GM19239 (cell line): ENCODE data around the gene TRAP1.

GRCh38 chr16:3027856-3028596 is 4.2 kb downstream of the THOC6 start:
- RRBS, result no CpG with 5 or more reads among the region's 57 CpGs

- RRBS, result no CpG with 5 or more reads among the region's 18 CpGs
These were observed 3.8 kb downstream of the IL32 start for GRCh38 chr16:3069133-3069788.

GRCh38 chr16:3070441-3070787 is 5.0 kb downstream of the IL32 start:
- RRBS, result no CpG with 5 or more reads among the region's 5 CpGs

DNA sequence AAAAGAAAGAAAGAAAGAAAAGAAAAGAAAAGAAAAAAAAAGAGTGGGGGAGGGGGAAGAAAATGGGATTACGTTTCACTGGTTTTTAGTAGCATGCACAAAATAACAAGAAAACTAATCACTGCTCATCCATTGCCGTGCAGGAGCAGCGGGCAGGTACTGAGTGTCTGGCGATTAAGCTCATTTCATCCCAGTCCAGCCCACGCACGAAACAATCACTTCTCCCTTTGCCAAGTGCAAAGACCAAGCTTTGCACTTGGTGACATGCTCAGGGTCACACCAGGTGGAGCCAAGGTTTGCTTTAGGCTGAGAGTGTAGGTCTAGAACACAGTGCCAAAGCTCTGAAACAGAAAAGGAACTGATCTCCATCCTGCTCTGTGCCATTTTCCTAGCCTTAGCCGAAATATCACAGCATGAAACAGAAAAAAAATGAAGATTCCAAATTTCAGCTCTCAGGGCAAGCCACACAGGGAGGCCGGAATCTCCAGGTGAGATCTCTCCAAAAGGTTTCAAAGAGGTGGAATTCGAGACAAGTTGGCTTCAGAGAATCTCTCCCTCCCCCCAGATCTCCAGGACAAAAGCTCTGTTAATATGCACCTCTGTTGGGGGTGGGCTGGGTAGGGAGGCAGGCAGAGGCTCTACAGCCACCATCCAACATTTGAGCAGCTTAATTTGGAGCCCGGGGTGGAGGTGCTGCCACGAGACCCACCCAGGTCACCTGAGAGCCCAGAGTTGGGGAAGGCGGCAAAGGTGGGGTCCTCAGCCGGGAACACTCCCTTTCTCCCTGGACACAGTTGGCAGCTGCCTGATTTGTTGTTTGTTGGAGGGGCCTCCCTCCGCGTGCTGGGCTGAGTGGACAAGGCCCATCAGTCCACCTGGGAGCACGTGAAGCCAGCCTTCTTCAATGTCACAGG is 778 bp downstream of the ZSCAN10 start:
- RRBS, result 63% methylated on average over 4 of the region's 16 CpGs

GRCh38 chr16:3289114-3290429 is 6.3 kb downstream of the ZNF263 start:
- RRBS, result no CpG with 5 or more reads among the region's 27 CpGs

DNA sequence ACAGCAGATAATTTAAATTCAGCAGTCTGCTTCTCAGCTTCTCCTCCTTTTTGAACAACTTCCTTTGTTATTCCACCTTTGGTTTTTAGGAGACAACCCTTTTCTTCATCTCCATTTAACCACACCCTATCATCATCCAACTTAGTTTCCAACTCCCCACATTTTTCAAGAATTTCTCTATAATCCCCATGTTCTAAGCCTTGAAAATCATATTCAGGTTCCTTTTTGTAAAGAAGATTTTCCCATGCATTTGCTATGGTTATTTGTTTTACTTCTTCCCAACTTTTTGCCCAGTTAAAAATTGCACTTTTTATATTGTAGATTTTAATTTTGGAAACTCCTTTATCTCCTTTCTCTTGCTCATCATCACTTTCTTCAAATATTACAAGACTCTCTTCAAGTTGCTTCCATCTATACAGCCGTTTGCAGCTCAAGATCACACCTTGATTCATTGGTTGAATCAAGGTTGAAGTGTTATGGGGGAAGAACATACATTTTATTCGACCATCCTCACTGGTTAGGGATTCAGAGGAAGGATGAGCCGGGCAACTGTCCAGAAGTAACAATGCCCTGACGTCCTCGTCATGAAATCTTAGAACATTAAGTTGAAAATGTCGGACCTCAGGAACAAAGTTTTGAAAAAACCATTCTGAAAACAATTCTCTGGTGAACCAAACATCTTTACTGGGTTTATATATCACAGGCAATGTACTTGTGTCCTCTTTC is 5.9 kb downstream of the TIGD7 start:
- RRBS, result no CpG with 5 or more reads among the region's 6 CpGs

DNA sequence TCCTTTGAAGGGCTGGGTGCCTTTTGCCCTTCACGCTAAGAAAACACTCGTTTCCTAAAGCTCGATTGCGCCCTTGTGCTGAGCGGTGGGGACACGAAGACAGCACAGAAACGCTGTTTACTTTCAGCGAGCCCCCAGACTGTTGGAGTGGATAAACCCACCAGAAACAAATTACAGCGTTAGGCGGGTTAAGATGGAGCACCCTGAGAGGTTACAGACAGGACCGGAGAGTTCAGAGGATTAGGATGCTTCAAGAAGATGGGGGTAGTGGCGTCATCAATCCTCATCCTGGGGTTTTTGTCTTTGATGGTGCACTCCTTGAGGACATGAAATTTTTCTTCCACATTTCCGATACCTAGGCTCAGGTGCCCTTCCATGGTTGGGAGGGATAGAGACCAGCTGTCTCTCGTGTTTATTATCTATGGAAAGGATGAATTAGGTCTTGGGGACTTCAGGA is 9.7 kb downstream of the OR2C1 start:
- RRBS, result no CpG with 5 or more reads among the region's 14 CpGs

- RRBS, result no CpG with 5 or more reads among the region's 10 CpGs
These were observed 15.5 kb downstream of the NAA60 start for GRCh38 chr16:3458944-3459477.

DNA sequence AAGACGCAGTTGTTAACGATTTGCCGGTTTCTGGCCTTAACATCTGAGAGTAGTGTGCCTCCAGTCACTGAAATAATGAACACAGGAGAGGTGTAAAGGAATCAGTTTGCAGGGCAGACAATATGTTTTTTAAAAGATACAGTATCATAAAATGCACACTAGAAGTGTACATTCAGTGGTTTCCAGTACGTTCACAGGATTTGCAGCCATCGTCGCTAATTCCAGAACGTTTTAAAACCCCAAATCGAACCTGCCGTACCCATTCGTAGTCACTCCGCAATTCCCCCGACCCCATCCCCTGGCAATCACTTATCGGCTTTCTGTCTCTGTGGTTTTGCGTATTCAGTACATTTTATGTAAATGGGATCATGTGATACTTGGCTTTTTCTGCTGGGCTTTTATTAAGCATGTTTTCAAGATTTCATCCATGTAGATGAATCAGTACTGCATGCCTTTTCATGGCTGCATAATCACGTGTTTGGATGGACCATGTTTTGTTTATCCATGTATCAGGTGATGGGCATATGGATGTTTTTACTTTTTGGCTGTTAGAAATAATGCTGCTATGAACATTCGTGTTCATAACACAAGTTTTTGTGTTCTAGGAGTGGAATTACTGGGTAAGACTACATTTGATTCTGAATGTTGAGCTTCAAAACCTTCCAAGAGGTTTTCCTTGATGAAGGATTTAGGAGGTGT is 1.6 kb upstream of the SLX4 start:
- RRBS, result no CpG with 5 or more reads among the region's 16 CpGs

- RRBS, result no CpG with 5 or more reads among the region's 1 CpG
These were observed 15.0 kb upstream of the SLX4 start for GRCh38 chr16:3626343-3626817.

GRCh38 chr16:3640246-3640715 is 14.2 kb upstream of the DNASE1 start:
- RRBS, result no CpG with 5 or more reads among the region's 3 CpGs

- RRBS, result 96% methylated on average over 13 of the region's 42 CpGs
These were observed 10.0 kb downstream of the DNASE1 start for GRCh38 chr16:3664046-3665247.

GRCh38 chr16:3716609-3717762 is at the start of gene TRAP1:
Gene TRAP1 (minus strand): TSS chr16:3717524.
- RRBS, result 3% methylated on average over 11 of the region's 121 CpGs

DNA sequence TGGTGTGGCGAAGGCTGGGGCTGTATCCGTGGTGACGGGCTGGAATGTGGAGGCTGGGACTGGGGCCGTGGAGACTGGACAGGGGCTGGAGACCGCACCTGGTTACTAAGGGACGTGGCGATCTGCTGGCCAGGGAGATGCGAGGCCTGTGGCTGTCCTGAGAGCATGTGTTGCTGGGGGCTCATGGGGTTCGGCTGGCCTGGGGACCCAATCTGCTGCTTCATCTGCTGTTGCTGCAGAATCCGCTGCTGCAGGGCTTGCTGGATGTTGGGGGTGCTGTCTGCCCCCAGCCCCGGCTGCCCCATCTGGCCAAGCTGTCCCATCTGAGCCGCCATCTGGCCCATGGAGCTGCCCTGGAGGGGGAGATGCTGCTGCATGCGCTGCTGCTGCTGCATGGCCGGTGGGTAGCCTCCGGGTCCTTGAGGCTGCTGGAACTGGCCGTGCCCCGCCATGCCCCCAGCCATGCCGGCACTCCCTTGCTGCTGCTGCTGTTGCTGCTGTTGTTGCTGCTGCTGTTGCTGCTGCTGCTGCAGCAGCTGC is 10.7 kb upstream of the TRAP1 start:
- RRBS, result 94% methylated on average over 4 of the region's 18 CpGs

- RRBS, result 95% methylated on average over 23 of the region's 40 CpGs
These were observed 11.4 kb upstream of the TRAP1 start for GRCh38 chr16:3728463-3729307.

DNA sequence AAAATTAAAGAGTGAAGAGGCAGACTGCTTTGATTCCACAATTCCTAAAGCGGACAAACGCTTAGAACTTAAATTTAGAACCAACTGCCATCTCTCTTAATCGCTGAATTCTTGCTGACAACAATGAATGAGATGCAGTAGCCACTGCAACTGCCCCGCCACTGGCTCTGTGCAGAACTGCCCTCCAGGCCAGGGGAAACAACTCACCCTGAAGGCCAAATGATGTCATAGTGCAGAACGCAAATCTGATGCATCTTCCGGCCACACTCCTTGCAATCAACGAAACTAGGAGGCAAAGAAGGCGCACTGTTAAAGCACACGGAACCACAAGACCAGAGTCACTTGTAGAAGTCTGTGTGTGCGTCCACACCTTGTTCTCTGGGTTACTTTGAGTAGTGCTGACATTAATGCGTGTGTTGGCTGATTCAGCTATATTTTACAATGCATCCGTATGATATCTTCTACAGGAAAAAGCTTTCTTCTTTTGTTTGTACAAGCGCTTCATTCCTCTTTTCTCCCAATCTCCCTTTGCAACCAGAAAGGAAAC is 27.8 kb upstream of the TRAP1 start:
- RRBS, result no CpG with 5 or more reads among the region's 13 CpGs

DNA sequence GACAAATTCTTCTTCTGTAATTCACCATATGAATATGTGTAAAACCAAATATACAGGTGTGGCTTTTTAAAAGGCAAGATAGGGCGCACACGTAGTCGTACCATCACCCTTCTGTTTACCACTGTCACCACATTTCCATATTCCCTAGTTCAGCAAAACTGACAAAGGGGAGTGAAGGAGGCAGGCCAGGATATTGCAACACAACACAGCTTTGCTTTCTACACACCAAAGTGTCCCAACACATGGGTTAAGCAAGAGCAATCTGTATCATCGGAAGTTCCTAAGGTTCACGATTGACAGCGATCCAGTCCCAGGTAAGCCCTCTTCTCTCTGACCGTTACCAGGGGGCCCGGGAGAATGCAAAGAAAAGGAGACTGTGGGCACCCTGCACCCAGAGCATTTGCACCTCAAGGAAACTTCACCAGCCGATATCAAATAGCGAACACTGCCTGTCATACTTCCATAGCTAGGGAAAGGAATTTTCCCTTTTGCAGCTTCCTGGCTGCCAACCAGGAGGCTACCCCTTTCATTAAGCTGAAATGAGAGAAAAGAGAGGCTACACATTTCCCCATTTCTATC is 23.1 kb downstream of the CREBBP start:
- RRBS, result no CpG with 5 or more reads among the region's 10 CpGs

DNA sequence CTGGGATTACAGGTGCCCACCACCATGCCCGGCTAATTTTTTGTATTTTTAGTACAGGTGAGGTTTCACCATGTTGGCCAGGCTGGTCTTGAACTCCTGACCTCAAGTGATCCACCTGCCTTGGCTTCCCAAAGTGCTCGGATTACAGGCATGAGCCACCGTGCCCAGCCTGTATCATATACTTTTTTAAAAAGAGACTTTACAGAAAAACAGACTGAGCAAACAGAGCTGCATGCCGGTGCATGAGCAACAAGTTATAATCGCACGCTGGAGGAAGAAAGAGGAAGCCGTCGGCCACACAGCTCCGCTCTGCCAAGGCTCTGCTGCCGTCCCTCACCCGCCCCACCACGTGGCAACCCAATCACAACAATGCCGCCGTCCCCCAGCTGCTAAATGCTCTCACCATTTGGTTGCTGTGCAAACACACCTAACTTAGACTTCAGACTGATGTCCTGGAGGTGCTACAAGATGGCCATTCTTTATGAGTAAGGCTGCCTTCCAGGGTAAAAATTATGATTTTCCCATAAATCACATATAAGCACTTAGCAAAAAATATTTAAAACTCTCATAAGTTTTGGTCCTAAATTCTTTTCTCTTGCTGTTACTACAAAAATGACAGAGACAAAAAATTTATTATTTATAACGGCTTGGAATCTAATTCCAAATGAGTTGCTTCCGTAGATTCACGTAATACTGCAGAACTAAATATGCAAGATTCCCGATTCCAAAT is 83.4 kb downstream of the ADCY9 start:
- RRBS, result no CpG with 5 or more reads among the region's 18 CpGs

- RRBS, result no CpG with 5 or more reads among the region's 2 CpGs
These were observed 48.6 kb downstream of the ADCY9 start for GRCh38 chr16:4067697-4067968.

DNA sequence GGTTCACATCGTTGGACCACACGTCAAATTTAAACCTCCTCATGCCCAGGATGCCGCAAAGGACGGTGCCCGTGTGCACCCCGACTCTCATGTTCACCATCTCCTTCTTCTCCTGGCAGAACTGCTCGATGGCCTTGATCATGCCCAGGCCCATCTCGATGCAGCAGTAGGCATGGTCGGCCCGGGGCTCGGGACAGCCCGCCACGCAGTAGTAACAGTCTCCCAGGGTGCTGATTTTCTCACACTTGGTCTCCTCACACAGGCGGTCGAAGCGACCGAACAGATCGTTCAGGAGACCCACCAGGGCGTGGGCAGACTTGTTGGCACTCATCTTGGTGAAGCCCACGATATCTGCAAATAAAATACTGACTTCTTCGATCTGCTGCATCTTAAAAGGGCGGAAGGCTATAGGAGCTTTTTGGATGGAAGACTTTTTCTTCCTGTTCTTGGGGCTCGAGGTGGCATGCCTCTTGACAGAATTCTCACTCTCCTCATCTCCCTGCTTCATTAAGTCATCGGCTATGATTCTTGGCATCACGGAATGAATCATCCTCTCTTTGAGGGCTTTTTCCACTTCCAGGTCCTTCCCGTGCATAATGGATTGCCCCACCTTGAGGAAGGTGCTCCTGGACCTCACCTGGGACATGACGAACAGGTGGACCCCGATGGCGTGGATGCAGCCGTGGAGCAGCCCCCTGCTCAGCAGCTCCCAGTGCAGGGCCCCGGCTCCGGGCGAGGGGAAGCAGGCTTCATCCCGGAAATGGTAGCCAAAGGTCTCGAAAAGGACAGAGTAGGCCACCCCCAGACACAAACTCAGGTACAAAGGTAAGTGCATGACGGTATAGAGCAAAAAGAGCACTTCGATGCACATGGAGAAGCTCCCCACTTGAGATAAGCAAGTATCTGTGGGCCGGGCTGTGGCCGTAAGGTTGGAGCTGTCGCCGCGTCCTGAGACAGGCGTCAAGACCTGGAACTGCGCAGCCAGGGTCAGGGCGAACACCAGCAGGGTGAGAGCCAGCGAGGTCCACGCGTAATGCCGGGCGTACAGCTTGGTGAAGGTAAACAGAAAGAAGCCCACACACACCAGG is 2.0 kb downstream of the ADCY9 start:
- RRBS, result no CpG with 5 or more reads among the region's 50 CpGs